ENCODE results near the genes DEDD, TOMM40L and FCGR3B.

DNA sequence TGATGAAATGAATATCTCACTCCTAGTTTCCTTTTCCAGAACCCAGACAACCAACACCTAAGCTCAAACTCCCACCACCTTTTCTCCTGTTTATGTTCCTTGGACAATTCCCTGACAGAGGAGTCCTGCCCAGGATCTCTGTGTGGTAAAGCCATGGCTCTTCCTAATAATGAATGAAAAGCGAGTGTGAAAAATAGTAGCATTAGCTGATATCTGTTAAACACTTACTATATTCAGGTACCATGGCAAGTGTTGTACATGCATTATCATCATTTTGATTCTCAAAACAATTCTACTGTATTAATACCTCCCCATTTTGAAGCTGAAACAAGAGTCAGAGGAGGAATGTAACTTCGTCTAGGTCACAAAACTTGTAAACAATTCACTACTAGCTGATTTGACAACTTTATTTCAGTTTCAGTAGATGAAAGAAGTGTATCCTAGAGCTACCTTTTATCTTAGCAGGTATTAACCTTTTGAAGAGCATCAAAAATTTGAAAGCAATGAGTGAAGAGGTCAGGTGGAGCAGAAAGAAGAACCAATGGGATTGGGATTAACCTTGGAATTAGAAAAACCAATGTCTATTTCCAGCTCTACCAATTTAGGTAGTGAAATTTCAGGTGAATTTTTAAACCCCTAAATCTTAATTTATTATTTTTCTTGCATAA, 1.7 kb downstream of the CD84 start:
- PRO-cap: no peak

DNA sequence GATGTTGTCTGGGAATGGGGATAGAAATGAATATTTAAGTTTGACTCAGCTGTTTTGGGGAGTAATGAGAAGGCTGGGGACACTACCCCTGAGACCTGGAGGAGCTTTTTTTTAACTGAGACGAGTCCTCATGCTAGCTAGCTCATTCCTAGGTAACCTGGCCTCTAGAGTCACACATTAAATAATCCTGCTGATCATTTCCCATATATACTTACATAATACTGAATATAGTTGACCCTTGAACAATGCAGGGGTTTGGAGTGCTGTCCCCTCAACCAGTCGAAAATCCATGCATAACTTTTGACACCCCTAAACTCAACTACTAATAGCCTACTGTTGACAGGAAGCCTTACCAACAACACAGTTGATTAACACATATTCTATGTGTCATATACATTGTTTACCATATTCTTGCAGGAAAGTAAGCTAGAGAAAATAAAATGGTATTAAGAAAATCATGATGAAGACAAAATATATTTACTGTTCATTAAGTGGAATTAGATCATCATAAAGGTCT, 1.3 kb upstream of the CD84 start:
- PRO-cap: no peak

DNA sequence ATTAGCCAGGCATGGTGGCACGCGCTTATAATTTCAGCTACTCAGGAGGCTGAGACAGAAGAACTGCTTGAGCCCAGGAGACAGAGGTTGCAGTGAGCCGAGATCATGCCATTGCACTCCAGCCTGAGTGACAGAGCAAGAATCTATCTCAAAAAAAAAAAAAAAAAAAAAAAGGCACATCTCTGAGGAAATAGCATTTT, 25.5 kb downstream of the SLAMF1 start:
- PRO-cap: no peak

DNA sequence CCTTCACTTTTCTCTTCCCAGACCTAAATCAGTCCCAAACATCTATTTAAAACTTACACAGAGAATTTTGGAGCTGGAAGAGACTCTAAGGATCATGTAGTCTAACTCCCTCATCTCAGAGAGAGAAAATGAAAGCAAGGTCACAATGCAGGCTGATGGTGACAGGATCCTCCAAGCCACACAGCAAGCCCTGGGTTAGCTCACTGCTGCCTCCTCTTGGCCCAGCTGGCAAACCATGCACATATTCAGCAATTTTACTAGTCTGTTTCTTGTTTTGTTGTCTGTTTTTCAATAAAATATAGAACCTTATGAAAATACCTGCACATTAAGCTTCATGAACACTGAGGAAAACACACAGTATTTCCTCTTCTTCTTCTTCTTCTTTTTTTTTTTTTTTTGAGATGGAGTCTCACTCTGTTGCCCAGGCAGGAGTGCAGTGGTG, 27.7 kb upstream of the LY9 start:
- PRO-cap: no peak

DNA sequence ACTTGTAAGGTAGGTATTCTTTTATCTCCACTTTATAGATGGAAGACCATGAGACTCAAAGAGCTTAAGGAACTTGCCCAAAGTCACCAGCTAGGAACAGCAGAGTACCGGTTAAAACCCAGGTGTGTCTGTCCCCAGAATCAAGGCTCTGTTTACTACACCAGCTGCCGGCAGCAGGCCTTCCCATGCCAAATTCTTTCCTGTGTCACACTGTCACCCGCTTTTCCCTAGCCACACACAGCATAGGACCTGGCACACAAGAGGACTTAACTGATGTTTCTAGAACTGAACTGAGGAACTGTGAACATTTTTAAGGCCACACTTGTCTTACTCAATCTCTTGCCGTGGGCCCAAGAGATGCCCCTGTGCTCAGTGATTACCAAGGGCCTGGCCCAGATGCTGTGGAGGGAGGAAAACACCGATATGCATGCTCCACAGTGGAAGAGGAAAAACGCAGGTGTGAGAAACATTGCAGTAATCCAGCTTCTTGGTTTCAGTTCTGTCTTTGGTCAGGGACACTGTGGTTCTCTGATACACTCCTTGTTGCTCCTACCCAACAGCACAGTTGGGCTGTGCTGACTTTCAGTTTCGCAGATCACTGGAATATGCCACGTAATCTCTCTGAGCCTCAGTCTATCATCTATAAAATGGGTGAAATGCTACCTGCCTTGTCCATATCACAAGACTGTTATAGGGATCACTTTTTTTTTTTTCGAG, 13.9 kb upstream of the LY9 start:
- PRO-cap: no peak

DNA sequence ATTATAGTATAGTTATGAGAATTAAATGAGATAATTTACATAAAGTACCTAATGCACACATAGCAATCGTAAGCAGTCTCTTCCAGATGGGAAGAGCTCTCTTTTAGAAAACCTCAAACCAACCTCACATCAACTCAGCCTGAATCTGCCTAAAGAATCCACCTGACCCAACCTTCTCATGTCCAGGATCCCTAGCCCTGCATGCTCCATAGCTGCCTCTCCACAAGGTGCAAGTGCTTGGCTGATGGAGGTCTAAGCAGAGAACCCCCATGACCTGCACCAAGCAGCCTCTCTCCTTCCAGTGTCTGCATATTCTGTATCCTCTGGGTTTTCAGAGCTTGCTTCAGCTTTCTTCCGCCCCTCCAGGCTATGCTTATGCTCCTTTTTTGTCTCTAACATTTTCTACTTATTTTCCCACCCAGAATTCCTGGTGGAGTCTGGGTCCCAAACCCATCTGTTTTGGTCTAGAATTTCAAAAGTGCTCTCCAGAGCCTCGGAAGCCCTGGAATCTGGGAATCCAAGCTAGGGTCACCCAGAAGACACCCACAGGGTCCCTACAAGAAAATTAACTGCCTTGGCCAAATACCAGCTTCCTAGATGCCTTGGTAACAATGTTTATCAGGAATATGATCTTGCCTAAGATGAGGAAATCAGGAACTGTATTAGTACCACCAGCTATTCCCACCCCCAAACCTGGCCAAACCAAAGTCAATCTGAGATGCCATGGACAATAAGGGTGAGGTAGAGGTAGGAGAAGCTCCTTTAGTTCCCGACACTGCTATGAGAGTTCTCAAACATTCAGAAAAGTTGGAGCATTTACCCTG, 2.6 kb downstream of the LY9 start:
- PRO-cap: no peak

- PRO-cap: no peak
Measured at GRCh38 chr1:161017459-161018163, 3.3 kb downstream of the F11R start.

DNA sequence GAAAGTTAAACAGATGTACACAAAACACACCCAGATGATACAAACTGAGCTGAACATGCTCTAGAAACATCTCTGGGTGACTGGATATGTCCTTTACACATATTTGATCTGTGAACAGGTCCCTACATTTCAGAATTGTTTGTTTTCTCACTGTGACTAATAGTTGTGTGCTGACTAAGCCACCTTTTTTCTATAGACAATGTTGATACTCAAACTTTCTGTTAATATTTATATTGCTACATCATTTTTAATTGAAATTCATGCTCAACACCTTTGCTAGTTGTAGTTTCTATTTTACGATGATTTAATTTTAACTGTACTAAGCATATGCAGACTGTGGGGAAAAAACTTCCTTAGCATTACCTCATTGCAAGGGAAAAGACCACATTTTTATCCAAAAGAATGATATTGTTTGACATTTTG, 1.1 kb upstream of the F11R start:
- PRO-cap: no peak

GRCh38 chr1:161121839-161122836, 4.2 kb downstream of the NIT1 start:
- PRO-cap: no peak

GRCh38 chr1:161132281-161133189, at the start of gene DEDD:
Gene DEDD (minus strand): TSS chr1:161132667.
- PRO-cap: bidirectional peak, plus-strand start at chr1:161132549, minus-strand start at chr1:161132667; bidirectional peak, plus-strand start at chr1:161133138, minus-strand start at chr1:161133078

DNA sequence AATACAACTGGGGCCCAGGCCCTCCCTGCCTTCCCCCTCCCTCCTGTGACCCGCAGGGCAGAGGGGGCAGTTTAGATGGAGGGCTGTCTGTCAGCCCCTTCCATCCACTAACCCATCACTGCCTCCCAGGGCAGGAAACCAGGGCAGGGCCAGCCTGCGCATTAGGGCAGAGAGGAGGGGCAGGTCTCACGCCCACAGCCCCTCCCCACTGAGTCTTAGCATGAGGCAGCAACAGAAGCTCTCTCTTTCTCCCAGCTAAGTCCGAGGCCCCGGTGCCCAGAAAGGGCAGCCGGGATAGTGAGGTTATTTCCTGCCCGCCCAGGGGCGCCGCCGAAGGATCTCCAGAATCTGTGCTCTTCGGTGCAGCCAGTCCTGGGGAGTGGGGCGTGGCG, 8.0 kb downstream of the ADAMTS4 start:
- PRO-cap: no peak

GRCh38 chr1:161219017-161219634, 4.0 kb downstream of the FCER1G start:
- PRO-cap: no peak

DNA sequence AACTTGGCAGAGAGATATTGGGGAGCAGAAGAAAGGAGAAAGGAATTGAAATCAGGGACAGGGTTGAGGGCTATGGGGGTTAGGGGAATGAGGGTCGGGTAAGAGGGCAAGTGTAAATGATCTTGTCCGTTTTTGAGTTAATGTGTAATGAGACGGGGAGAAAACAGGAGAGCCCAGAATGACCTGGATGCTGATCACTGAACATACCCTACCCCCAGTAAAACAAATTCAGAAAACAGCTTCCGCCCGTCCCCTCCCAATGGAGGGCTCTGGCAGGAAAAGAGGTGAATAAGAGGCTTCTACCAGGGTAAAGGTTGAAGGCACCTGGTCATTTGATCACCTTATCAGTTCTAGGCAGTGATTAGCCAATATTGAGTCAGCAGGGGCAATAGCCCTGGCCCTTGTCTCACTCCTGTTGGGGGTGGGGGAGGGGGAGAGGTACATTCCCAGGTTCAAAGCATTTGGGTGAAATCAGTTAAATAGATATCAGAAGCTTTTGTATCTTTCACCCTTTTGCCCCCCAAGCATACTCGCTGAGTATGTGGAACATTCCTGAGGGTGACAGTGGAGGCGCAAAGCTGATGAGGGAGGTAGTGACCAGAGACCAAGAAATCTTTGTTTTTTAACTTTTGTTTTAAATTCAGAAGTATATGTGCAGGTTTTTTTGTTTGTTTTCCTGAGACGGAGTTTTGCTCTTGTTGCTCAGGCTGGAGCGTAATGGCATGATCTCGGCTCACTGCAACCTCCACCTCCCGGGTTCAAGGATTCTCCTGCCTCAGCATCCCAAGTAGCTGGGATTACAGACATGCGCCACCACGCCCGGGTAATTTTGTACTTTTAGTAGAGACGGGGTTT, 847 bp upstream of the APOA2 start:
- PRO-cap: no peak

- PRO-cap: unidirectional peak, plus-strand start at chr1:161226091
Measured at GRCh38 chr1:161225828-161226826, at the start of gene TOMM40L. Gene TOMM40L (plus strand): TSS chr1:161226060.

DNA sequence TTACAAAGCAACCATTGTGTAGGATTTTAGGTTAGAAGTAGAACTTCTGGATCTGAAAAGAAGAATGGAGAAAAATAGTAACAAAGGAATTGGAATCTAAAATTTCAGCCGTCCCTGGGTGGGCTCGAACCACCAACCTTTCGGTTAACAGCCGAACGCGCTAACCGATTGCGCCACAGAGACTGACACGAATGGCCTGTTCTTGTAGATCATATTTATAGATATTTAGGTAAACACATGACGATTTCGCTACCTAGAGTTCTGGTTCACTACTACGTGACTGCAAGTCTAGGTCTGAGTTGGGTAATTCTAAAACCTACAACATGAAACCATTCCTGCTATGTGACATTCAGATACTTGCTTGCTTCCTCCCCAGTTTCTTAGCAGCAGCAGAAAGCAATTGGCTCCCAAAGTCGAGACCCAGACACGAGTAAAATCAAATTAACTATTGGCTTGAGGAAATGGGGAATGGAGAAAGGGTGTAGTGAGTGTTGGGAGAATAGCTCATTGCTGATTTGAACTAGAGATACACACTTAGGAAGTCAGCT, 60.4 kb upstream of the CFAP126 start:
- PRO-cap: no peak

- PRO-cap: no peak
Measured at GRCh38 chr1:161499674-161500112, 5.6 kb upstream of the FCGR2A start.

- PRO-cap: no peak
Measured at GRCh38 chr1:161510603-161511308, 5.5 kb downstream of the FCGR2A start.

DNA sequence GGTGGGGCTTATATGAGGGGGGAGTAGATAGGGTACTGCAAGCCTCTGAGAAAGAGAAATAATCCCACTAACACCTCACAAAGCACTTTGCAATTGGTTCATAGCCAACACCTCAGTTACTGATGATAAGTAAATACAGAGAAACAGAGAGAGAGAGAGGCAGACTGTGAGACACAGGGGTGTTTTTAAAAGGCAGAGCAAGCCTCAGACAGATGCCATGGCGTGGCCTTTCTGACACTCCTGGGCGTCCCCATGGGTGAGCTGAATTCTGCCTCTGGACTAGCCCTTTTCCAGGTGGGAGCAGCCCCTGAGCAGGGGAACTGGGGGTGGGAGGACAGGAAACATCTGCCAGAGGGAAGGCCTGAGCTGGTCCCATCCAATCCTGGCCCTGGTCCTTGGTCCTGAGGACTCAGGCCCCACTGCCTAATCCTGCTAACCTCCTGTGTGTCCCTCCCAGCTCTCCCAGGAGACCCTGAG, 6.1 kb downstream of the FCGR2A start:
- PRO-cap: no peak

DNA sequence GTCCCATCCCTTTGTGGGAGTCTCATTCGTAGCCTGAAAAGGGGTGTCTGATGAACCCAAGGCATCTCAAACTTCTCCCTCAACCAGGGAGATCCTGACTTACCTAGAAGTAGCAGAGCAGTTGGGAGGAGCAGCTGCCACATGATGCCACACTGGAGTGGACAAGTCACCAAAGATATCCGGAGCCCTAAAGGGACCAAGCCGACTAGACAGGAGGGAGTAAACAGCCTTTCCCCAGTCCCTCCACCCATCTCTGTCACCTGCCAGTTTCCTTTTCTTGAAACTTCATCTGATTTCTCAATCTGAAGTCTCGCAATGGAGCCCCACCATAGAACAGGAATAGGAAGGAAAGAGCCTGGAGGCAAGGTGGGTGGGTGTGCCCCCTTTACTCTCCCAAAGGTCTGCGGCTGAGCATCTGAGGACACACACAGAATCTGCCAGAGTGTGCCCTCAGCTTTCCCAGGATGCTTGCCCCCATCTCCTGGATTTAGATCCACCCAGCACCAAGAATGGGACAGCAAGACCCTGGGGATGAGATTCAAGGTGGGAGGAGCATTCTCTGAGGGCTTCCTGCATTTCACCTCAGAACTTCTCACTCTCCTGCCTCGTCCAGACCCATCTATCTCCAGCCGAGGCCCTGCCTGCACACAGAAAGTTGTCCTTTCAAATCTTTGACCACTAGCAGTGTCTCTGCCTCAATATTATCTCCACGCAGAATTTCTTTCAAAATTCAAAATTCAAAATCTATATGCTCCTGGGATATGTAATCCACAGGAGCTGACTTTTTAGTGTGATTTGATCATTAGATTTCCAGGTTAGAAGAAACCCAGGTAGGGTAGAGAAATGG, at the start of gene FCGR3B:
Gene FCGR3B, minus strand, starts transcription at position 225 of the 847 bp plus-strand sequence.
- PRO-cap: no peak

DNA sequence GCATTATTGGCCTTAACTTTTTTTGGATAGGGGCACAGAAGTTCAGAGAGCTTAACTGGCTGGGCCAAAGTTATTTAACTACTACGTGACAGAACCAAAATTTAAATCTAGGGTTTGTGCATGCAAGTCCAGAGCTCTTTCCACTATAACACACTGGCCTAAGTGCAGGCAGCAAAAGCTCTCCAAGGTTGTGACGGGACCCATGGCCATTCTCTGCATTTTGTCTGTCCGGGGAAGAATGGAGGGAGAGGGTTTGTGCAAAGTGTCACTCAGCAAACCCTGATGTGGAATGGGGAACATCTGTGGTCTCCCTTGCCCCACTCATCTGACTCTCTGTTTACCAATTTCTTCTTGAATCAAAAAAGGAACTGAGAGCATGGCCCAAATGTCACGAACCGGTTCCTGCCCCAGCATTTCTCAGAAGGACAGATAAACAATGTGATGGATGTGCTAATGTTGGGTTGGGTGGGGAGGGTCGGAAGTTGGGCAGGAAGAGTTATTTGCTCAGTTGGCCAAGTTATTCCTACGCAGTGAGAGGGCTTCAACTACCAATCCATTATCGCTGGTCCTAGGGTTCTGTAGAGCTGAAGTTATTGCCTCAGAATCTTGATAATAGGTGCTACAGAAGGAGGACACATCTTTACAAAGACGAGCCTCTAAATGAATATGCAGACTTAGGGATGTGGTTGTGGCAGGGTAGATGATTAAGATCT, 9.7 kb upstream of the DUSP12 start:
- PRO-cap: no peak

All from left cardiac atrium (tissue), 1 donor.